WTC11 (cell line): ENCODE data around the genes IL1RAPL2 and NCBP2L.

GRCh38 chrX:104187885-104188502 is 21.7 kb downstream of the FAM199X start:
- PRO-cap = no peak

- PRO-cap = no peak
Measured at GRCh38 chrX:104347852-104348333, 93.2 kb upstream of the ESX1 start.

DNA sequence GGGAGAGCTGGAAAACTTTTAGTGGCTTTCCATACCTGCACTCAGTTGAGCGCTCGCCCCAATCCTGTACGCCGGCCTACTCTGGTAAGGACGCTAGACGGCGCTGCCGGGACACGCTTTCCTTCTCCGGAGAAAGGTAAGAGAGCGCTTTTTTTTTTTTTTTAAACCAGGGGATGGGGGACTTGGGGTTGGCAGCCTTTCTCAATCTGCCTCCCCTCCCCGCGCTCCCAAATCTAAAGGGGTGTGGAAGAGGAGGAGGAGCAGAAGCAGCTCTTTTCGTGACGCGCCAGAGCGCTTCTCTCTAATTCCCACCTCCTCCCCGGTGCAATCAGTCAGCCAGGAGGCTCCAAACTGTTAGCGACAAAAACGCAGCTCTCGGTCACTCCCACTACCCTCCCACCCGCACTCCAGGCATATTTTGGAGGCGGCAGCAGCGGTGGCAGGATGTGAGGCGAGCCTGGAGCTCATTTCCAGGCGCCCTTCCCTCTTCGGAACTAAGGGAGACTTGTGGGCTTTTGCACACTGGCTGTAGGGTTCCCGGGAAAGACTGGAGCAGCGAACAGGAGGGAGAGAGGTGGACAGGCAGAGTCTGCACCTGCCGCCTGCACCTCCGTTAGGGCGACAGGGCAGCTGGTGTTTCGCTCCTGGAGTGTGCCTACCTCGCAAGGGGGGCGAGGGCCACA is at the start of gene IL1RAPL2:
IL1RAPL2 (plus strand) TSS at position 331 of the 683 bp plus-strand sequence.
- PRO-cap = unidirectional peak, plus-strand start at position 331 of the sequence

DNA sequence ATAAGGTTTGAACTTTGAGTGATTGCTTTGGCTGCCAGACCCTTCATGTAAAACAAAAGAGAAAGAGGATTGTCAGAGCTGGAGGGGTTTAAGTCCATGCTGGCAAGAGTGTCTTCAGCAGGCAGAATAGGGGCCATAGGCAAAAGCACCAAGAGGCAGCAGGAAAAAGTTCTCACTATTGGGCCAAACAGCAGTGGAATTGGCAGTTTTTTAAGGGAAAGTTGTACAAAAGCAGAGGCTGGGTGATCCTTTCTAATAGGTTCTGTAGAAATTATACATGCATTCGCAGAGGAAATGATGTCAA is 305 bp upstream of the SERPINA7 start:
- PRO-cap = no peak

DNA sequence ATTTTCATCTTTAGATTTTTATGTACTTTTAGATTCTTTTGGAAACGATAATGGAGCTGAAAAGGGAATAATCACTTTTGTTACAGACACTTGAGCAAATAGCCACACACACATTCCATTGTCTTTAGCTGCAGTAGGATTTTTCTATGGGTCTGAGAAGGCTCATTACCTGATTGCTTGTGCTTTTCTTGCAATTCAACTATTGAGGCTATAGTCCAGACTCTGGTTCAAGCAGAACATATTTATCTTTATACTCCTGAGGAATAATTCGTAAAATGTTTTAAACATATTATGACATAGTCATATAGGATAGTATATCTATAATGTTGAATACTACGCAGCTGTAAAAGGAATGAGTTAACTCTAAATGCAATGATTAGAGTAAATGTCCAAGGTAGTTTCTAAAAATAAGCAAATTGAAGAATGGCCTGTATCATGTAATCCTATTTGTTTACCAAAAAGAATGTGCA is 1.3 kb downstream of the PWWP3B start:
- PRO-cap = no peak

GRCh38 chrX:106201342-106201939 is 33.3 kb downstream of the PWWP3B start:
- PRO-cap = unidirectional peak, plus-strand start at chrX:106201735

GRCh38 chrX:106901305-106902339 is 1.5 kb downstream of the RIPPLY1 start:
- PRO-cap = no peak

DNA sequence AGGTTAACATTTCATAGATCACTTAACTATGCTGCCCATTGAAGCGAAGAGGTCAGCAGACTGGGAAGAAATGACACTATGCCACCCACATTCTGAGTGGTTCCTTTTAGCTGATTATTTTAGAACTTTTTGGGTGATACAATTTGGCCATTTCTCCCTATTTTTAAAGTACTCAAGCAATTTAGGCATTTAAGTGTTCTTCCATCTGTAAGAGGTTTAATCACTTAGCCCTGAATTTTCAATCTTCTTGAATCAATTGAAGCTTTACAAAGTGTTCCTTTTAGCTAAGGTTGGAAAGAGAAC is 82.4 kb downstream of the DNAAF6 start:
- PRO-cap = no peak

DNA sequence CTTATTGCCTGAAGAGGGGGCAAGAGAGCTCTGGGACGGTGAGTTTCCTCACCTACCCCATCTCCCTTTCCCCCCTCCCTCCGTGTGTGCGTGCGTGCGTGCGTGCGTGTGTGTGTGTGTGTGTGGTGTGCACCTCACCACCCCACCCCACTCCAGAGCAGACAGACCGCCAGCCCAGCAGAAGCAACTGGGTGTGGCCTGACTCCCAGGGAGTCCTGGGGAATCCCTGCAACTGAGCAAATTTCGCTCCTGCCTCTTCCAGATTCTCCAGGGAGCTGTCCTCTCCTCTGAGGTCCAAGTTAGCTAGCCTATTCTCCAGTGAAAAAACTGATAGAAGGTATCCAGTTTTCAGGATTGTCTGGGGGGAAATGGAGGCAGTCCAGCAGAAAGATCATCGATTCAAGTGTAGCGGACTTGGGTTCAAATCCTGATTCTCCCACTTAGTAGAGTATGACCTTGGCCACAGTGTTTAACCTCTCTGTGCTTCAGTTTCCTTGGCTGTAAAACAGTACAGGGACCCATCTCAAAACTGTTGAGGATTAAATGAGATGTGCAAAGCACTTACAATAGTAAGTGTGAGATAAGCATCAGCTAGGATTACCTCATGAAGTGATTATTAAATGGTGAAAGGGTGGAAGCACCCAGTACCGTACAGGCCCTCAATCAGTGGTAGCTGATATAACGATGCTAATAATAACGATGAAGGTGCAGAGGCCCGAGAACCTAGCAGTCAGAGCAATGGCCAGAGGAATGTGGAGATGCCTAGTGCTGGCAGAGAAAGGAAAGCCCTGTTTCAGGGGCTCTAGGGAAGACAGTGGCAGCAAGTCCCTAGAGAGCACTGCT is 45.0 kb downstream of the PRPS1 start:
- PRO-cap = unidirectional peak, plus-strand start at position 150 of the sequence

- PRO-cap = no peak
Measured at GRCh38 chrX:107673884-107674928, 45.9 kb downstream of the PRPS1 start.

- PRO-cap = no peak
Measured at GRCh38 chrX:107684748-107685505, 56.6 kb downstream of the PRPS1 start.

- PRO-cap = no peak
Measured at GRCh38 chrX:107712158-107712508, 63.5 kb downstream of the TSC22D3 start.

- PRO-cap = unidirectional peak, plus-strand start at chrX:107718368
Measured at GRCh38 chrX:107718096-107718611, 57.4 kb downstream of the TSC22D3 start.

GRCh38 chrX:107777642-107777956 is at the start of gene NCBP2L:
Gene NCBP2L (plus strand): TSS chrX:107777733.
- PRO-cap = no peak

DNA sequence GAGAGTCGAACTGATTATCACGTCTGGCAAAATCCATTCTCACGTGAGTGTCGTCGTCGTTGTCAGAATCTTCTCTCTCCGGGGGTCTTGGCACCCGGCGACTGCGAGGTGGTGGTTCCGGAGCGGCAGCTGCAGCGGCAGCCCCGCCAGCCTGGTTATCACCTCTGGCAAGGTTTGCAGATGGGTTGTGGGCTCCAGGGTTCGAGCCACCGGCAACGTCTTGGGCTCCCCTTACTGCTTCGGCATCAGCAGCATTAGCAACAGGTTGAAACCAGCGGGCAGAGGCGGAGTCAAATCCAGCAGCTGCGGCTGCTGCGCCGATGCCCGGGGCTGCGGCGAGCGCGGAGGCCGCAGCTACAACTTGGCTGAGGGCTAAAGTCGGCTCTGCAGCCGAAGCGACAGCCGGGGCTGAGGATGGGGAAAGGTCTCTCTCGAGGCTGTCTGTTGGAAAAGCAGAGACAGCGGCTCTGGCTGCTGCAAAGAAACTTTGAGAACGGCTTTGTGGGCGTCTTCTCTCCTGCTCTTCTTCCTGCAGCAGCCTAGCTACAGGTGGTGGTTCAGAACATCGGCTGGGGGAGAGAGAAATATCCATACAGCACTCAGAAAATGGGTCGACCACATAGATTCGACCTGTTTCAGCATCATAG is 3.7 kb downstream of the IRS4 start:
- PRO-cap = bidirectional peak, plus-strand start at position 375 of the sequence, minus-strand start at position 169 of the sequence

DNA sequence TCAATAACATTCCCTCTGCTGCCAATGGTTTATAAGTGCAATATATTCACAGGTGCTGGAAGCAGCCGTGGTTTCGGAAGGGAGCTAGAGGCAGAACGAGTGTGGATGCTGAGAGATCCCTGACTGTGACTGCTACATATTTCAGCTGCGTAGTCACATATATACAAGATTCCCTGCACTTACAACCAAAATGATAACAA is 1.9 kb upstream of the IRS4 start:
- PRO-cap = no peak

DNA sequence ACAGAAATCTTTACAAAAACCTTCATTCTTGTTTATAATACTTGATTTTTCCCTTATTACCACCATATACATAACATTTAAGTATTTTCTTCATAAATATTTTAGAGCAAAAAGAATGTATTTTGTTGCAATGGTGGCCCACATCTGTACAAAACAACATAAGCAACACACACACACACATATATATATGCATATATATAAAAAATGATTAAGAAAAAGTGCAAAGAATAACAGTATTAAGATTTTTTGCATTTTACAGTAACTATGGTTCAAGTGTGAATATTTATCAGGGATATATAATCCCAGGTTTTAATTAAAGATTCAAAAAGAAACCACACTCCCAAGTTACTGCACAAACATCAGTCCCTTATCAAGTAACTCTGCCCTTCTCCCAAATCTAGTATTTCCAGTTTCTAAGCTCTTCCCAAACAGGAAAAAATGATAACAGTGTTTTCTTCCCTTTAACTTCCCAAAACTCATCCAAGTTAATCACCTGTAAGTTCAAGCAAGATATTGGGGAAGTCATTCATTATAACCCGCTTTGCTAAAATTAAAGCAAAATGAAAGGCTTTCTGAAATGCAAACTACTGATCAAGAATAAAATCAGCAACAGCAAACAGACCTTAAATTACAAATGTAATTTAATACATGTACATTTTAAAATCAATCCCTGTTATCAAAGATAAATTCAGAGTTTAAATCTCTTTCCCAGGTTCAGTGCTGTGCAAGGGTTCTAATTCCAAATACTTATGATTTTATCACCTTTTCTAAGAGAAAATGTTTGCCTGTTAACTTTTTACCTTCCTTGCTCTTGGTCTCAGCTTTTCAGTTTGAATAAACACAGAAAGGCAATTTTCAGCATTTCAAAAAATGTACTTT is 17.7 kb upstream of the KCNE5 start:
- PRO-cap = no peak

DNA sequence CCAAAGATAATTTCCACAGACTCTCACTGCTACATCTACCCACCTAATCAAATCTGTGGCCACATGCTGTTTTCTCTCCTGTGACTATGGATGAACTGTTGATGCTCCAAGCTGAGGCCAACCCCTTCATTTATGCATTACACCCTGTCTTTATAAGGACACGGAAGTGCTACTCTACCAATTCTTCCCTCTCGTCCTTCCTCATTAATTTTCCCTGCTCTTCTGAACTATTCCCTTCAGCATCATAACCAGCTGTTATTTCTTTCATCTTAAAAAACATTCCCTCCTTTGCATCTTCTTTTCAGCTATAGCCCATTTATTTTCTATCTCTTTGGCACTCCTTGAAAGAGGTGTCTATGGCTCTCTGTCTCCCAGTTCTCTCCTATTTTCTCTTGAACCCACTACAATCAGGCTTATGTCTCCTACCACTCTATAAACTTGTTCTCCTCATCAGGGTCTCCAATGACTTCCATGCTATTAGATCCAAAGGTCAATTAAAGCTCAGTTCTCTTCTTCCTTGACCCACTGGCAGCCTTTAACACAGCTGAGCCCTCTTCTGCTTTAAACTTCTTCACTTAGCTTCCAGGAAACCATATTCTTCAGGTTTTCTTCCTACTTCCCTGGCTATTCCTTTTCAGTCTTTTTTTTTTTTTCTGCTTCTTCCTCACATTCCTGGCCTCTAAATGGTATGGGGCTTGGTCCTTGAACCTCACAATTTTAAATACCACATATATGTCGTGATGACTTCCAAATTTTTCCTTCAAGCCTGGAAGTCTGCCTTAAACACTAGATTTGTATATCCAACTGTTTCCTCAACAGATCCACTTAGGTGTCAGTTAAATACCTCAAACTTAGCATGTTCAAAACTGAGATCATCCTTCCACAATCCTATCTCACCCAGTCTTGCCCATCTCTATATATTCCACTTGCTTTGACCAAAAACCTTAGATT is 44.6 kb downstream of the ACSL4 start:
- PRO-cap = no peak

GRCh38 chrX:109707301-109707673 is 25.8 kb downstream of the ACSL4 start:
- PRO-cap = no peak

- PRO-cap = bidirectional peak, plus-strand start at chrX:109732700, minus-strand start at chrX:109732667
Measured at GRCh38 chrX:109731823-109733065, 813 bp downstream of the ACSL4 start.